Tibial artery (tissue), 1 donor: ENCODE data around the gene NEK7.

GRCh38 chr1:193104282-193104865, 840 bp downstream of the GLRX2 start:
- PRO-cap = no peak

- PRO-cap = no peak
Observed at GRCh38 chr1:196891200-196891677, 3.4 kb downstream of the CFHR4 start.

DNA sequence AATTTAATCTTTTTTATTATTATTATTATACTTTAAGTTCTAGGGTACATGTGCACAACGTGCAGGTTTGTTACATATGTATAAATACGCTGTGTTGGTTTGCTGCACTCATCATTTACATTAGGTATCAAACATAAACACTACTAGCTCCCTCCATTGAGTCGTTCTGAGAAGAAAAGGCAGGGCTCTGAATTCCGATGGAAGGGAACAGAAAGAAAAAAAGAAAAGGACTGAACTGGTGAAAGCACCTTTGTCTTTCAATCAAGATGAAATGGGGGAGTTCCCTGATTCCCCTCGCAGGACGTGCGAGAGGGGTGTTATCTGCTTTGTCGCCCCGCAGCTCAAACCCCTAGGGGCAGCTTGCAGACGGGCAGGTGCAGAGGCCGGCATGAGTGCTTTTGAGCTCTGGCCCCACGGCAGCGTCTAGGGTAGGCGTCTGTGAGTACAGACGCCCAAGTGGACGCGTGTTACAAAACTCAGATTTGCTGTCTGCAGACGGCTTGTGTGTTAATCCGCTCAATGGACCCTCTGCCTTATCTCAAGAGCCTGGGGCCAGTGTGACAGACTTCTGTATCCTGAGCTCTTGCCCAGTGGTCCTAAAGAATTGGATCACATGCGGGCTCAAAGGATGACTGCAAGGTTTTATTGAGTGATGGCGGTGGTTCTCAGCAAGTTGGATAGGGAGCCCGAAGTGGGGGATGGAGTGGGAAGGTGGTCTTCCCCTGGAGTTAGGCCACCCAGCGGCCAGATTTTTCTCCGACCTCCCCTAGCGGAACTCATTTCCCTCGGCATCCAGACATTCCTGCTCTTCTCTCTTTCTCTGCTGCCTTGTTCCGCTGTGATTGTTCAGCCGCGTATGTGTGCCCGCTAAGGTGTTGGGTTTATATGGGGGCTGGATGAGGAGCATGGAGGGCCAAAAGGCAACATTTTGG, 9.3 kb downstream of the CFHR4 start:
- PRO-cap = no peak

- PRO-cap = no peak
Observed at GRCh38 chr1:197178928-197179405, 22.1 kb downstream of the ZBTB41 start.

- PRO-cap = no peak
Observed at GRCh38 chr1:197222142-197222819, 21.2 kb upstream of the ZBTB41 start.

DNA sequence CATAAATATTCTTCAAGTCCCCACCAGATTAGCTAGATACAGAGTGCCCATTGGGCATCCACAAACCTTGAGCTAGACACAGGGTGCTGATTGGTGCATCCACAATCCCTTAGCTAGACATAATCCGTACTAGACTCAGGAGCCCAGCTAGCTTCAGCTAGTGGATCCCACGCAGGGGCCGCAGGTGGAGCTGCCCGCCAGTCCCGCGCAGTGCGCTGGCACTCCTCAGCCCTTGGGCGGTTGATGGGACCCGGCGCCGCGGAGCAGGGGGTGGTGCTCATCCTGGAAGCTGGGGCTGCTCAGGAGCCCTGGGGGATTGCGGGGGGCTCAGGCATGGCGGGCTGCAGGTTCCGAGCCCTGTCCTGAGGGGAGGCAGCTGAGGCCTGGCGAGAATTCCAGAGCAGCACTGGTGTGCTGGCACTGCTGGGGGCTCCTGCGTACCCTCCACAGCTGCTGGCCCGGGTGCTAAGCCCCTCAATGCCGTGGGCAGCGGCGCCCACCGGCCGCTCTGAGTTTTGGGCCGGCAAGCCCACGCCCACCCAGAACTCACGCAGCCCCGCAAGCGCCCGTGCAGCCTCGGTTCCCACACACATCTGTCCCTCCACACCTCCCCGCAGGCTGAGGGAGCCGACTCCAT, 87.2 kb downstream of the CRB1 start:
- PRO-cap = no peak

DNA sequence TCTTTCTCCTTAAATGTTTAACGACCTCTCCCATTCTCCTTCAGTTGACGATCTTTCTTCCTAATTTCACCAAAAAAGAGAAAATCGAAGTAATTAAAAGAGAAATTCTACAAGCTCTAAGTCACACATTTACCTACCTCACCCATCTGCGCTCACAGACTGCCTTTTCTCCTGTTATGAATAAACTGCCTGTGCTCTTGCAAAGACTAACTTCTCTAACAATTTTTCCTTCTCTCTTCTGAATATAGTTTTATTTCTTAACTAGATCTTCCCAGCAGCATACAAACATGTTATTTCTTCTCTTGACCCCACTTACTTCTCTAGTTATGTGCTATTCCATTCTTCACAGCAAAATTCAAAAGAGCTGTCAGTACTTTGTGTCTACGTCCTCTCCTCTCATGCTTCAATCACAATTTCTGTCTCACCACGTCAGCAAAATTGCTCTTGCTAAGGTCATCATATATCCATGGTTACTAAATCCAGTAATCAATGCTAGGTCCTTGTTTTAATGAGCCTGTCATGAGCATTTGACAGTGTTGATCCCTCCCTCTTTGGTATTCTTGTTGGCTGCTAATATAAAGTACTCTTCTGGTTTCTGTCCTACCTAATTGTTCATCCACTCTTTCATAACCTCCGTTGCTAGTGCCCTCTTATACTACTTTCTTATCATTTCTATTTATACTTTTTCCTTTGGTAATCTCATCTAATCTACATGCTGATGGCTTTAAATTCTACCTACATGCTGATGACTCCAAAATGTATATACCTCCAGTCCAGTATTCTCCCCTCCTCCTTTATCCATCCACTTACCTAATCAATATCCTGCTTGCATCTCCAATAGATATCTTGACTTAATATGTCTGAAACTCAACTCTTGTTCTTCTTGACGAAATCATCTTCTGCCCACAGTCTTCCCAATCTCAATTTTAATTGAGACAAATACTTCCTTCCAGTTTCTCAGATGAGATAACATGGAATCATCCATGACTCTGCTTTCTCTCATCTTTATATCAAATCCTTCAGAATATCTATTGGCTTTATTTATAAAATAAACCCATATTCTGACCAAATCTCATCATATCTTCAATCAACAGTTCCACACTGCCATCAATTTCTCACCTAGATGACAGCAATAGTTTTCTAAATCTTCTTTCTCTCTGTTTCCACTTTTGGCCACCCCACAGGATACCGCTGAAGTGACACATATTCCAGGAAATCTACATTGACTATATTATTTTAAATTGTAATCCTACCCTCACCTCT, 214.0 kb downstream of the DENND1B start:
- PRO-cap = no peak

DNA sequence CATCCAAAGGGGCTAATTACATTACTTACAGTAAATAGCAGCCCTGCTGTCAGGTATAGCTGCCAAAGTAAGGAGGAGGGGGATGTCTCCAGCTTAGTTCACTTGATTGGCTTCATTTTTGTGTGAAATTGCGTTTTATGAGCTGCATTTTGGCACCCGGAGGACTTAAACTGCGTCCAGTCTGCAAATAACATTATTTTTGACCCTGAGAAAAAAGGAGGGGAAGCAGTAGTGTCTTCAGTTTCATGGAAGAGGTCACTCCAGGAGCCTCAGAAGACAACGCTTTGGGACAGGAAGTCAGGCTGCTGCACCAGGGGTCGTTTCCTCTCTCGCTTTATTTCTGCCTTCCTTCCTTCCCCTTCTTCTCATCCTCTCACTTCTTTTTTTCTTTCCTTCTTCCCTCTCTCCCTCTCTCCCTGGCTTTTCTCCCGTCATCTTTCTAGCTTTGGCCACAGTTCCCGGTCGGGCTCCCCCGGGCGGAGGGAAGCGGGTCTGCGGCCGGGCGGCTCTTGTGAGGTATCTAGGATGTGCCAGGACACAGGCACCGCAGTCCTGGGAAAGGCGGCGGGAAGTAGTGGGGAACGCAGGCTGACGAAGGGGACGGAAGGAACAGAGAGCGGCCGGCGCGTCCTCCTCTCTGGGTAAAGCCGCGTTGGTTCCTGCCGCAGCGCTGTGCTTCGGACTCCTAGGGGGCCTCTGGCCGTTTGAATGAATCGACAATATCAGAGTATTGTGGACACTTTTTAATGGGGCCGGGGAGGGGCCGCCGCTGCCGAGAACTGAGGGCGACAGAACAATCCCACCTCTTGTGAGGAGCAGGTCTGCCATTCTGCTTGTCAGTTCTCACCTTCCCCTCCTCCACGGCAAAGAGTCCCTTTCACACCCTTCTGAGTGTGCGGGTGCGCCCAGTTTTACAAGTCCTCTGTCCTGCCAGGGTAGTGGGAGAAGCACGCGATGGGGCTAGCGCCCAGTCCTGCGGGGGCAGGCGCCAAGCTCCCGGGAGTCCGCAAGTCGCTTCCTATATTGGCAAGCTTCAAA, 1.4 kb upstream of the LHX9 start:
- PRO-cap = unidirectional peak, plus-strand start at position 549 of the sequence

DNA sequence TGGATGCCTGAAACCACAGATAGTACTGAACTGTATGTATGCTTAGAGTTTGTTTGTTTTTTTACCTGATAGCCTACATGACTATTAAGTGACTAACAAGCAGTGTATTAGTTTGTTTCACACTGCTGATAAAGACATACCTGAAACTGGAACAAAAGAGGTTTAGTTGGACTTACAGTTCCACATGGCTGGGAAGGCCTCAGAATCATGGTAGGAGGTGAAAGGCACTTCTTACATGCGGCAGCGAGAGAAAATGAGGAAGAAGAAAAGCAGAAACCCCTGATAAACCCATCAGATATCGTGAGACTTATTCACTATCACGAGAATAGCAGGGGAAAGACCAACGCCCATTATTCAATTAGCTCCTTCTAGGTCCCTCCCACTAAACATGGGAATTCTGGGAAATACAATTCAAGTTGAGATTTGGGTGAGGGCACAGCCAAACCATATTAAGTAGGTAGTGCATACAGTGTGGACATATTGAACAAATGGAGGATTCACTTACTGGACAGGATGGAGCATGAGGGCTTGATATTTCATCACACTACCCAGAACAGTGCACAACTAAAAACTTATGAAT, 78.4 kb downstream of the LHX9 start:
- PRO-cap = no peak

DNA sequence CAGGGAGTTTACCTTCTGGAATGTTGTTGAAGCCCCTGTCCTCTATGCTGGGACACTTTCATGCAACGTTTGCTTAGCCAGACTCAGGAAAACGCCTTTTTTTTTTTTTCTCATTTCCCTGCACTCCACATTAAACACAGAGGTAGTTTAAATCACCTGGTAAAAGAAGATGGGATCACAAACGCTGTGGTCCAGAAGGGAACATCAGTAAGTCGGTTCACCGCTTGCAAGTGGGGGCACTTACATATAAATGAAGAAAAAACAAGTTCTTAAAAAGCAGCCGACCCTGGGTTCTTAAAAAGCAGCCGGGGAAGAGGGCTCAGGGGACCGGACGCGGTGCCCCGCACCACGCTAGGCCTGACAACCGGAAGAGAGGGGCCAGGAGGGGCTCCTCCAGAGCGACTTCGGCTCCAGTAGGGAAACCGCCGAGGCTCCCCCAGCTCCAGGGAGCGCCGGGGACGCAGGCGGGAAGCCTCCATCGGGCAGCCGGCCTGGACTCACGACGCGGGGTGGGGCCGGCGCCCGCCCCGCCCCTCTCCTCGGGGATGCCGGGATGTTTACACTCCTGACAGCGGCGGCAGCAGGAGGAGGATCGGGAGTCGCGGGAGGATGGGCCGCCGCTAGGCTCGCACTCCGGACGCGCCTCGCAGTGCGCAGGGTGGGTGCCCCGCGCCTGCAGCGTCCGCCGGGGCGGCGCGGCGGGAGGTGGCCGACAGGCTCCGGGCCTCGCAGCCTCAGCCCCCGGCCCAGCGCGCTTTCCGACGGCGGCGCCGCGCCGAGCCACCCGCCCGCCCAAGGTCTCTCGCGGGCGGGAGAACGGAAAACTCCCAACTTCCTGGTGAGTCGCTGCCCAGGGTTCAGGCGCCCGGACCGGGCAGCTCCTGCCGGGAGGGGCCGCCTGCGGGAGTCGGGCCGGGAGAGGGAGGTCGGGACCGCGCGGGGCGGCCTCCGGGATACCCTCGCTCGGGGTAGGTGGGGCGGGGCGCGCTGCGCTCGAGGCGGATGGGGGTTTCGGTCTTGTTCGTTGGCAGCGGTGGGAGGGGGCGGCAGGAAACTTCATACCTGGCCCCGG, at the start of gene NEK7:
TSS of gene NEK7 (plus strand) at position 560 of the 1,072 bp plus-strand sequence.
- PRO-cap = bidirectional peak, plus-strand start at position 595 of the sequence, minus-strand start at position 501 of the sequence

GRCh38 chr1:198157921-198158622, 1.3 kb downstream of the NEK7 start:
- PRO-cap = unidirectional peak, plus-strand start at chr1:198157993

GRCh38 chr1:198158623-198159627, 2.1 kb downstream of the NEK7 start:
- PRO-cap = bidirectional peak, plus-strand start at chr1:198159210, minus-strand start at chr1:198159141

- PRO-cap = no peak
Observed at GRCh38 chr1:198174047-198174847, 17.4 kb downstream of the NEK7 start.

DNA sequence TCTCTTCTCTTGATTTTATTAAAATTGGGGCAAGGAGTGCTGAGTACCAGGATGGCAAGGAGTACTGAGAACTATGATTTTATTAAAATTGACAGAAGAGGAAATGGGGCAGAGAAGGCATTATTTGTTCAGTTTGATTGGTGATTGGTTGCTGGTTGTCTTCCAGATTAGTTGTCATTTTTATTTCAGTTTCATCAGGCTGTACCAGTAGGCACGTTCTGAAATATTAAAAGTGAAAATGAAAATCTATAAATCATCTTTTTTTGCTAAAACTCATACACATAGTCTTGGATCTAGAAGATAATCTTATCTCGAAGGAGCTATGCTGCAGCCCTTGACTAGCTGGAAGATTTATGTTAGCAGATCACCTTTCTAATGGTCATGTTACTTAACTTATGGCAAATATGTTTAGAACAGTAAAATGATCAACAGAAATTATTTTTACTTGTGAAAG, 28.9 kb downstream of the NEK7 start:
- PRO-cap = no peak

GRCh38 chr1:198265015-198265701, 108.4 kb downstream of the NEK7 start:
- PRO-cap = no peak

GRCh38 chr1:198292719-198293374, 136.0 kb downstream of the NEK7 start:
- PRO-cap = no peak

DNA sequence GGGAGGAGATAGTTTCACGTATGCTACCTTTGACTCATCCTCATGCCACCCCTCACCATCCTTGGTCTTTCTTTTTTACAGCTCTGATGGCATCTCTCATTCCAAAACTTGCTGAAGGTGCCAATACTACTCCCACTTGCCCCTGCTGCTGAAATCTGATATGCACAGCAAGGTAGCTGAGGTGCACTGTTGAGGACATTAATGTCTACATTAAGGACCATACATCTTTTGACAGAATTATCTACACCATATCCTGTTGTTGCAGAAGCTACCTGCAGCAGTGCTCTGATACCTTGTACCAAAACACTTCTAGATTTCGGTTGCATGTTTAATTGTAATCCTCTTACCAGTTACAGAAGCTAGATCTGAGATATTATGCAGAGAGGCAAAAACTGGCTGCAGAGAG, 19.4 kb upstream of the PTPRC start:
- PRO-cap = no peak

DNA sequence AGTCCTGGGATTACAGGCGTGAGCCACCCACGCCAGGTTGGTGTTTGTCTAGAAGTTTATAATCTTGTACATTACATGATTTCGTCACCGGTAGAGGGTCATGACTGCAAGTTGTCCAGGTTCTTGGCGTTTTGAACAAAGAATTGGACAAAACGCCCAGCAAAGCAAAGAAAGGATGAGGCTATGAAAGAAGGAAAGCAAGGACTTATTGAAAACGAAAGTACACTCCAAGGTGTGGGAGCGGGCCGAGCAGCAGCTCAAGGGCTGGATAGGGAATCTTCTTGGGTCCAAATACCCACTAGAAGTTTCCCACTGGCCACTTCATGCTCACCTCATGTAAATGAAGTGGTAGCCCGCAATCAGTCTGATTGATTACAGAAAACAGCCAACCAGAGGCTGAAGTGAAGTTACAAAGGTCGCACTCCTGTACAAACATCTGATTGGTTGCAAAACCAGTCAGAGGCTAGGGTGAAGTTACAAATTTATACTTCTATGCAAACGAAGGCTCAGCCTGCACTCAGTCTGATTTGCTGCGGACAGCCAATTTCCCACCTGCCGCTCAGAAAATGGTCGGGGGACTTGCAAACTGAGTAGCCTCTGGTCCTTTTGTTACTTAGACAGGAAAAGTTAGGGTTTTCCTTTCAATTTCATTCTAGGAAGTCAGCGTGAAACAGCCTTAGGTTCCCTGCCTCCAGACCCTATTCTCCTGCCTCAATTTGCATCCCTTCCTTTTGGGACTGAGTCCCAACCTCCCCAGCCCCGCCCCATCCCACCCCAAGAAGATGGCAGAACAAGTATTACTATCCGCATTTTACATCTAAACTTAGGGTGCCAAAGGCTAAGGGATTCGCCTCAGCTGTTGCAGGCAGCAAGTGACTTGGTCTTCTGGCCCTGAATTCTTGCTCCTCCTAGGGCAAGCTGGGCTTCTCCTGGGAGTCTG, 161.7 kb upstream of the NR5A2 start:
- PRO-cap = no peak

DNA sequence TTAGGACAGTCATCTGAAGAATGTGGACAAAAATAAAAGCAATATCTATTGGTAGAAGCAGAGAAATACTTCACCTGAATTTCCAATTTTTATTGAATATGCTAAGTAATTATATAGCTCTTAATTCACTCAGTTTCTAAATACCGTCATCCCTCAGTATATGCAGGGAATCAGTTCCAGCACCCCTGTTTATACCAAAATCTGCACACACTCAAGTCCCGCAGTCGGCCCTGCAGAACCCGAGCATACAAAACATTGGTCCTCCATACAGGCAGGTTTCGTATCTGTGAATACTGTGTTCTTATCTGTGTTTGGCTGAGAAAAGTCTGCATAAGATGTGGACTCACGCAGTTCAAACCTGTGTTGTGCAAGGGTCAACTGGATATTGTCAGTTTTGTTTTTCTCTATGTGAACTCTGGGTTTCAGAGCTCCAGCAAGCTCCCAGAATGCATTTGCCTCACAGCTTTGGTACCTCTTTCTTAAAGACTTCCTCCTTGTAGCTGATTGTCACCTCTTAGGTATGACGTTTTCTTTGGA, 100.5 kb downstream of the NR5A2 start:
- PRO-cap = no peak

DNA sequence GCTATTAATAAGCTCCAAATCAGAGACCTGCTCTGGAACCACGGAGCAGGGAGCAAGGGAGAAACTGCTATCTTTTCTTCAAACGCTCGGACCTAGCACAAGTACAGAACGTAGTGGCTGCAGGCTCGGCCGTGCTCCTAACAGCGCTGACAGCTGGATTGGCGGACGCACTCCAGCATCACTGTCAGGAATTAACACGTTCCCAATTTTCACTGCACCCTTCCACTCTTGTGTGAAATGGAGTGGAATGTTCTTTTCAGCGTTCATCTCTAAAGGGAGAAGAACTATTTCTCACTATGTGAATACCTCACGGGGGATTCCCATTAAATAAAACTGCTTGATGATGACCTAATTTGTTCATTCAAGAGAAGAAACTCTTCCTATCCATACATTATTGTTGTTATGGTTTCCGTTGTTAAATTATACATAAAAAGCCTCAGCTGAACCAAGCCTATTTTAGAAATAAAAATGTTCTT, 106.9 kb downstream of the ZNF281 start:
- PRO-cap = no peak